AG08470 (cell line): ENCODE data around the genes HNF1B, TBC1D3K and EPOP.

GRCh38 chr17:36936561-36937021, 684 bp upstream of the LHX1 start:
- RRBS, result no CpG with 5 or more reads among the region's 53 CpGs

DNA sequence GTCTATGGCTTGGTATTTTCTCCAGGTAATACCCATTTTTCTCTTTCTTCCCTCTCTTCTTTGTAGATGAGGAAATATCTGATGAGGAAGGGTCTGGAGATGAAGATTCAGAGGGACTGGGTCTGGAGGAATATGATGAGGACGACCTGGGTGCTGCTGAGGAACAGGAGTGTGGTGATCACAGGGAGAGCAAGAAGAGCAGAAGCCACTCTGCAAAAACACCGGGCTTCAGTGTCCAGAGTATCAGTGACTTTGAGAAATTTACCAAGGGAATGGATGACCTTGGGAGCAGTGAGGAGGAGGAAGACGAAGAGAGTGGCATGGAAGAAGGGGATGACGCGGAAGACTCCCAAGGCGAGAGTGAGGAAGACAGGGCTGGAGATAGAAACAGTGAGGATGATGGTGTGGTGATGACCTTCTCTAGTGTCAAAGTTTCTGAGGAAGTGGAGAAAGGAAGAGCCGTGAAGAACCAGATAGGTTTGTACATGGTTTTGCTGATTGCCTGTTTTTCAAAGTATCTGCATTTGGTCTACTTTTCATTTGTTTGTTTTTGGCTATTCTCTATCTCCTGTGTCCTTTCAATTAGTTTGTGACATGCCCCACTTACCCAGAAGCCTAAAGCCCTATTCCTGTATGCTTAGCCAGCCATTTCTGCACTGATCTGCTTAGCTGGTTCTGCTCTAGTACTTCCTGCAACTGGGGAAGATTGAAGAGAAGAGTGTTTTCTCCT, 4.2 kb downstream of the AATF start:
- RRBS, result no CpG with 5 or more reads among the region's 7 CpGs

DNA sequence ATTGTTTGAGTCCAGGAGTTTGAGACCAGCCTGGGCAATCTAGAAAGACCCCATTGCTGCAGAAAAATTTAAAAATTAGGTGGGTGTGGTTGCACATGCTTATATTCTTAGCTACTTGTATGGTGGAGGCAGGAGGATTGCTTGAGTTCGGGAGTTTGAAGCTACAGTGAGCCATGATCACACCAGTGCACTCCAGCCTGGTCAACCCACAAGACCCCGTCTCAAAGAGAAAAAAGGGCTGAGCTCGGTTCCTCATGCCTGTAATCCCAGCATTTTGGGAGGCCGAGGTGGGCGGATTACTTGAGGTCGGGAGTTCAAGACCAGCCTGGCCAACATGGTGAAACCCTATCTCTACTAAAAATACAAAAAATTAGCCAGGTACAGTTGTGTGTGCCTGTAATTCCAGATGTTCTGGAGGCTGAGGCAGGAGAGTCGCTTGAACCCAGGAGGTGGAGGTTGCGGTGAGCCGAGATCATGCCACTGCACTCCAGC, 26.8 kb downstream of the TADA2A start:
- RRBS, result no CpG with 5 or more reads among the region's 9 CpGs

- RRBS, result no CpG with 5 or more reads among the region's 3 CpGs
Measured at GRCh38 chr17:37586381-37586614, 22.9 kb downstream of the SYNRG start.

- RRBS, result no CpG with 5 or more reads among the region's 5 CpGs
Measured at GRCh38 chr17:37744998-37745151, at the start of gene HNF1B. Gene HNF1B, minus strand, starts transcription at chr17:37745059.

- RRBS, result no CpG with 5 or more reads among the region's 13 CpGs
Measured at GRCh38 chr17:37746064-37746555, 1.3 kb upstream of the HNF1B start.

- RRBS, result no CpG with 5 or more reads among the region's 17 CpGs
Measured at GRCh38 chr17:37924090-37924668, at the start of gene TBC1D3K. Gene TBC1D3K, plus strand, starts transcription at chr17:37924415.

DNA sequence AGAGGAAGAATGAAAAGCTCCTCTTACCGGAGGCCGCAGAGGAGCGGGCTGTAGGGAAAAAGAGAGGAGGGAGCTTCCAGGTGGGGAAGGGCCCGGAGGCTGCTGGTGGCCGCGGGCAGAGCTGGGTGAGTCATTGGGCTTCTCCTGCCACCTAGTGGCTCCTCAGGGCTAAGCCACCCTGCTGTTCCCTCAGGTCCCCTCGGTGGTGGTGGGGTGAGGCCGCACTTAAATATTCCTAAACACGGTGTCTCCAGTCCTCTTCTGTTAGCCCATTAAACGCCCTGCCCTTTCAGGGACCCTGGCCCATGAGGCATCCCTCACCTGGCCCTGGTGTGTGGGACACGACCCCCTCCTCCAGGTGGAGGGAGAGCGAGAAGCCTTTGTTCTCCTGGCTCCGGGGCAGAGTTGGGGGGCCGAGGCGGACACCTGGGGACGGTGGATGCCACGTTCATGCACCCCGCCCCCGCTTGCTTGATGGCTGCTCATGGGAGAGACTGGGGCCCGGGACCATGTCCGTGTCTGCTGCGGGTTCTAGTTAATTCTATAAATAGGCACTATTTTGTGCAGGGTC, 13.4 kb upstream of the ARHGAP23 start:
- RRBS, result no CpG with 5 or more reads among the region's 22 CpGs

DNA sequence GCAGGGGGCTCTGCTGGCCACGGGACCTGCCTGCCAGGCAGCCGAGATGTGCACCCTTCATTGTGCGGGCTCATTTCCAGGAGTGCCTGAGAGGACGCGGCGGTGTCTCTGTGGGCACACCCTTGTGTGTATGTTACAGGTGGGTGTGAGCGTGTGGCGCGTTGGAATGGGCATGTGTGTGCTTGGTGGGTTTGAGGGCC, 15.9 kb downstream of the ARHGAP23 start:
- RRBS, result no CpG with 5 or more reads among the region's 9 CpGs

DNA sequence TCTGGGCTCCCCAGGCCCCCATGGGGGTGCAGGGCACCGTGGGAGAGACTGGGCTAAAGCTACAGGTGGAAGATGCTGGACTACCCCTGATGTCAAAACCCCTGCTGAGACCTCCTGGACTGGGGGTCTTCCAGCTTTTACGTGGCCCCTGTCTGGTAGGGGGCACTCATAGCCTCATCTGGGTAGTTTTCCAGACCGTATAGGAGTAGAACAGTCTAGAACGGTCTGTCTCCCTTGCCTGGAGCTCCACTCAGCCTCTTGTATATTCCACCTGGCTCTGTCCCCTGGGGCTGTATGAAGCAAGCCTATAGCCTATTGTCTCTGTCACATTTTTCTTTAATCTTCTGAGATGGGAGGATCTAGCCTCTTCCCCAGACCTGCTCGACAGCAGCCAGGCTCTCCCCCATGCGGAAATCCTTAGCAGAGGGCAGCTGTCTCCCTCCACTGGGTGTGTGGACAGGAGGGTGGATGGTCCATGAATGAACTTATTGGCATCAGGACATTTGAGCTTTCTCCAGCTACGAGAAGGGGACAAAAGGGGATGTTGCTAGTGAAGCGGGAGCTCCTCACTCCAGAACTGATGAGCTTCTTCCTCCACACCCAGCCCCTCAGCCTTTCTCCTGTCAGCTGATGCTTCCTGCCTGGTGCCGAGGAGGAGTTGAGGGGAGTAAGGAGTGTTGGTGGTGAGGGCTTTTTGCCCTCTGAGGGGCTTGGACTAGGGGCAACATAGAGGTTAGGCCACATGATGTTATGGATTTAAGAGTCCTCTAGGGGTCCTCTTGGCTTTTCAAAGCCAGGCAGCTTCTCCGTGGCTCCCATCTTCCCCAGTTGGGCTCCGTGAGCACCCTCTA, 27.8 kb downstream of the ARHGAP23 start:
- RRBS, result no CpG with 5 or more reads among the region's 11 CpGs

GRCh38 chr17:38459605-38459953, 31.3 kb downstream of the ARHGAP23 start:
- RRBS, result no CpG with 5 or more reads among the region's 6 CpGs

- RRBS, result no CpG with 5 or more reads among the region's 9 CpGs
Measured at GRCh38 chr17:38484126-38484495, 55.8 kb downstream of the ARHGAP23 start.

- RRBS, result no CpG with 5 or more reads among the region's 17 CpGs
Measured at GRCh38 chr17:38509284-38509687, 81.0 kb downstream of the ARHGAP23 start.

DNA sequence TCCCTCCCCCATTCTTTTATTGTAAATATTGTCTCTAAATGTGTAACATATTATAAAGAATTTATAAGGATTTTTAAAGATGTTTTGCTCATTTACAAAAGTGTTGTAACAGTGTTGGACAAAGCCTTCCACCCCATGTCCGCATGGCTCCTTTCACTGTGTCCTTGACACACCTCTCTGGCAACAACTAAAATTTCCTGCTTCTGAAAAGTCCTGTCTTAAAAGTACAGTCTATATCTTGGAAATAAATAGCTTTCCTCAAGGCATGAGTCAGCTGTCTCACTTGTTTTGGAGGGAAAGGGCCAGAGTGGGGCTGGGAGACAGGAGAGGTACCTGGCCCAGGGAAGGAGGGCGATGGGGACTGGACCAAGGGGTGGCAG, 83.8 kb downstream of the ARHGAP23 start:
- RRBS, result no CpG with 5 or more reads among the region's 2 CpGs

- RRBS, result no CpG with 5 or more reads among the region's 19 CpGs
Measured at GRCh38 chr17:38584244-38585018, 21.3 kb downstream of the SRCIN1 start.

DNA sequence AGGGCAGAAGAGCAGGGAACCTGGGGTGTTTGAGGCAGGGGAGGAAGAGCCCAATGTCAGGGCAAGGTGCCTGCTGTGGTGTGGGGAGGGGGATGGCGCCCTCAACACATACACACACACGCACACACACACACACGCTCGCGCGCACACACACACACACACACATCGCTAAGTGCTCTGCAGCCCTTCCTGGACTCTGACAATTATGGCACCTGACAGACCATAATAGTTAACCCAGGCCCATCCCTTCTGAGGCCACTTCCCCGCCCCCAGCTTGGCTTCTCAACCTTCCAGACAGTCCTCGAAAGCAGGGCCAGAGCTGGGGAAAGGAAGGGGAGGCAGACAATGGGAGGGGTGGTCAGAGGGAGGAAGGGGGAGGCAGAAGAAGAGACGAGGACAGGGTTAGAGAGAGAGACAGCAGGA, 4.2 kb downstream of the SRCIN1 start:
- RRBS, result no CpG with 5 or more reads among the region's 10 CpGs

DNA sequence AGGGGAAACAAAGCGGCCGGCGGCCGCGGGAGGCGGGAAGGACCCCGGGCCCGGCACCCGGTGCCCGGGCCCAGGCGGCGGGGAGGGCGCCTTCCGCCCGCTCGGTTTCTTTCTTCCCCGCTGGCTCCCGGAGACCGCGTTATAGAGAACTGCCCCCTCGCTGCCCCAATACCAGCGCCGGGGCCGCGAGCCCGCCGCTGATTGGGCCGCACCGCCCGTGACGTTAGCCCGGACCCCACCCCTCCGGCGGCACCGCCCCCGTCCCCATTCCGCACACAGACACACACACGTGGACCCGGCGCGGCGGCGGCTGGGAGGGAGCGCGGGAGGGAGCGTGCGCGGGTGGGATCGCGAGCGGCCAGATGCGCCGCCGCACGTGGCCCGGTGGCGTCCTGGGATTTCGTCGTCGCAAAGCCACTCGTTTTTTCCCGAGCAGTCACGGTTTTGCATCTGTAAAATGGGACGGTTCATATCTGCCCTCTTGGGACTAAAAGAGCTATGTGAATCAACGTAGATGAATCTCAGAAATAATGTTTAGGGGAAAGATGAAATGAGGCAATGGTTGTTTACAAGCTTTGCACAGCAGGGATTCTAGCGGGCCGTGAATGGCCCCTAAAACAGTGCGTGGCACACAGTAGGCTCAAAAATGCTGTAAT, at the start of gene EPOP:
TSS of gene EPOP (minus strand) at position 151 of the 656 bp plus-strand sequence.
- RRBS, result no CpG with 5 or more reads among the region's 68 CpGs

GRCh38 chr17:38693448-38694486, 11.3 kb upstream of the MLLT6 start:
- RRBS, result no CpG with 5 or more reads among the region's 16 CpGs

GRCh38 chr17:38701874-38702911, 2.9 kb upstream of the MLLT6 start:
- RRBS, result no CpG with 5 or more reads among the region's 100 CpGs

DNA sequence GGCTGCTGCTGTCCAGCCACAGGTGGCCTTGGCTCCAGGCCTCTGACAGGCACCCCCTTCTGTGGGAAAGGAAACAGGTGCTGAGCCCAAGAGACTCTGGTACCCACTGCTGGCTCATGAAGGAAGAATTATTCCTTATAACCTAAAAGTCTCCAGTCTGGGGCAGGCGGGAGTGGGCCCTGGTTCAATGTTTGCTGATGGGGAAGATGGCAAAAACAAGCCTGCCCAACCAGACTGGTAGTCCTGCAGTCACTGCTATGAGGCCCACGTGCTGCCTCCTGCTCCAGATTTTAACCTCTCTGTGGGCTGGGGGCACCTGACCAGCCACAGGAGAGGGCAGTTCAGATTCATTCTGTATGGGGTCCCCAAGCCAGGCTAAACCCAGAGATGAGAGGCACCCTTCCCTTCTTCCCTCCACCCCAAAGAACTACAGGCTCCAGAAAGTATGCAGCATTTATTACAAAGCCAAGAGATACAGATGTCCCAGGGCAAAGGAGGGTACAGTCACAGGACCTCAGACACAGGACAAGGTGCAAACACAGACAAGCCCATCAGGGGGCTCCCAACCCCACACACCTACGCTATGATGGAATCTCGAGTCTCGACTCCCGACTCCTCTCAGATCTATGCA, 3.4 kb downstream of the CISD3 start:
- RRBS, result no CpG with 5 or more reads among the region's 6 CpGs